Mesenchymal stem cell of adipose (primary cell): ENCODE data around the gene H2AC1.

DNA sequence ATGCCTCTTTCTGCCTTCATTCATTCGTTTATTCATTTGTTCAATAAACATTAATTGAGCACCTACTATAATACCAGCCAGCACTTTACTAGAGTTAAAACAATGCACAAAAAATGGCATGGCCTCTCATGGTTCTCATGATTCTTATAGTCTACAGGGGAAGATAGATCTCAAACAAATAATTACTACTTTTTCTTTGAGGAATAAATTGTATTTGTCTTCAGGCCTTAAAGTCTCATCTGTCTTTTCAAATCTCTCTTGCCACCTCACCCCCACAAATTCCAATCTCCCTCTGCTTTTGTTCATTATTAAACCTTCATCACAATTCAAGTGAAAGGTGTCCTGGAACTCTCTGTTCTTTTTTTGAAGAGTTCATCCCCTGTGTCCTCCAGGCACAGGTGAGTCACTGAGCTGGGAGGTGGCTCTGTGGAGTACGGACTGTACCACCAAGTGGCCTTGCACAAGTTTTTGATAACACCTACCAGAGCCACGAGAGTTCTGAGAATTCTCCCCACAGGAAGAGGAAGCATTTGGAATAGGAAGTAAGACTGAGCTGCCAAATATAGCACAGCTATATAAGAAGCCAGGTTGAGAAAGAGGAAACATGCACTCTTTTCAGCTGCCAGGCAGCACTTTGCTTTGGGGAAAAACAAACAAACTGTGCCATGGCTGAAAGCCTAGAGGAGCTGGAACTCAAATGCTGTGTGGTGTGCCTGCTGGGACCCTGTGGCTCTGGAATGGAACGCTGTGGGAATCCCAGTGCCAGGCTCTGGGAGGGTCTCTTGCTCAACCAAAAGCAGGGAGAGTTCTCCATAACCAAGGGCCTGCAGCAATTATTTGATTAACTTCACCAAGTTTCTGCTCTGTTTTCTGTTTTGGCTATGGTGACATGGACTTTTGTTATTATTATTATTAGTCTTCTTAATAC is 70.7 kb upstream of the RIPOR2 start:
- CAGE, long polyA plus RNA: no peak

DNA sequence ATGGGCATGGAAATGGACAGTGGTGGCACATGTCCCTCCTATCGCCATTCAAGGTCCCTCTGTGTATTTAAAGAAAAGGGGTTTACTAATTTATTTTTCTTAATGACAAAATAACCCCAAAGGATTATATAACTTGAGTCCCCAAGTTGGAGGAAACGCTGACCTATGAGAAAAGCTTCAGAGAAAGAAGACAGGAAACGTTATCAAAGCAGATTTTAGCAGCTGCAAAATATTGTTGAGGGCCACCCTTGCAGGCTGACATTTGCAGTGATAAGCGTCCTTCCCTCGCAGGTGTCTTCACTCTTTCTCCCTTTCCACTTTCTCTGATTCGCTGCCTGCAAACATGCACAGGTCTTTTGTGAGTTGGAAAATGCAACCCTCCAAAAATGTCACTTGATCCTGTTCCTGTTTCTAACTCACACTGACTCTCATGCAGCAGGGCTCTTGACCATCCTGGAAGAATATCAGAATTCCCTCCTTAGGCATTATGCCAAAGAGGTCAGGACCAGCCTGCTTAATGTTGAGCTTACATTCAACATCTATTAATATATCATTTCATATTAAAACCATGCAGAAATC is 103.3 kb upstream of the RIPOR2 start:
- CAGE, long polyA plus RNA: no peak

GRCh38 chr6:25085701-25086230 is 150.0 kb upstream of the RIPOR2 start:
- CAGE, long polyA plus RNA: no peak

GRCh38 chr6:25218126-25218854 is 60.9 kb upstream of the CARMIL1 start:
- CAGE, long polyA plus RNA: no peak

GRCh38 chr6:25725855-25726718 is at the start of gene H2AC1:
TSS of gene H2AC1 (minus strand) at chr6:25726562.
- CAGE, long polyA plus RNA: no peak

- CAGE, long polyA plus RNA: no peak
These were observed 1.3 kb upstream of the SLC17A1 start for GRCh38 chr6:25833138-25833566.

DNA sequence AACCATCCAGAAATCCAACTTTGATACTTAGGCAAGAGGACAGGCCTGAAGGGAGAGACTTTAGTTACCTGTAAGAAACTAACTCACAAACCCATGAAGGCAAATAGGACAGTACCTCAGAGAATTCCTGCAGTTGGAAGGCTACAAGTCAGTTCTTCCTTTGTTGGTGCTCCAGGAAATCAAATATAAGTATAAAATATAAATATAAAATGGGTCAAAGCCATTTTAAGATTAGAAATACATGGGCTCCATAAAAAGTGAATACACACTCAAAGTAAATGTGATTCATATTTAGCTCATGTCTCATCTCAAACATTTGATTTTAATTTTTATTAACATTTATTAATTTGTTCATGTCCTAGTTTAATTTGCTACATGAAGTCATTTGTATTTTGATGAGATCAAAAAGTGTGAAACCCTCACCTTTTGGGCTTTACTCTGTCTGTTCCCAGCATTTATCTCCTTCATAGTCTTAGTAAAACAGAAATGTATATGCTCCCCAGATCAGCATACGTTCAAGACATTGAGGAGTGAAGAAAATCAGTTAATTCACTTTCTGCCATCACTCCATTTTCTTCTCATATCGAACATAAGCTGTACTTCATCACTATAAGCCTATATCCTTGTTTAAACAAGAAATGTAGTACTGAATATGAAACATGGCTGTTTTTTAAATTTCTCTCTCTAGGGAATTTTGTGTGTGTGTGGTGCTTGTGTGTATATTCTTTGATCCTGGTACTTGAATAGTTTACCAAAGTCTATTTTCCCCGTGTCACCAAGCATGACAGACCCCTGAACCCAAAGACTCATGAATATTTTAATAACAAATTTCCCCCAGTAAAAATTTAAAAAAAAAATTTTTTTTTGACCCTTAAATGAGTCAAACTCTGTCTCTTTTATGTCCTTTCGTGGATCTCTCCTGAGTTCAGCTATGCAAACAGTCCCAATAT is 2.9 kb downstream of the H3C4 start:
- CAGE, long polyA plus RNA: no peak

DNA sequence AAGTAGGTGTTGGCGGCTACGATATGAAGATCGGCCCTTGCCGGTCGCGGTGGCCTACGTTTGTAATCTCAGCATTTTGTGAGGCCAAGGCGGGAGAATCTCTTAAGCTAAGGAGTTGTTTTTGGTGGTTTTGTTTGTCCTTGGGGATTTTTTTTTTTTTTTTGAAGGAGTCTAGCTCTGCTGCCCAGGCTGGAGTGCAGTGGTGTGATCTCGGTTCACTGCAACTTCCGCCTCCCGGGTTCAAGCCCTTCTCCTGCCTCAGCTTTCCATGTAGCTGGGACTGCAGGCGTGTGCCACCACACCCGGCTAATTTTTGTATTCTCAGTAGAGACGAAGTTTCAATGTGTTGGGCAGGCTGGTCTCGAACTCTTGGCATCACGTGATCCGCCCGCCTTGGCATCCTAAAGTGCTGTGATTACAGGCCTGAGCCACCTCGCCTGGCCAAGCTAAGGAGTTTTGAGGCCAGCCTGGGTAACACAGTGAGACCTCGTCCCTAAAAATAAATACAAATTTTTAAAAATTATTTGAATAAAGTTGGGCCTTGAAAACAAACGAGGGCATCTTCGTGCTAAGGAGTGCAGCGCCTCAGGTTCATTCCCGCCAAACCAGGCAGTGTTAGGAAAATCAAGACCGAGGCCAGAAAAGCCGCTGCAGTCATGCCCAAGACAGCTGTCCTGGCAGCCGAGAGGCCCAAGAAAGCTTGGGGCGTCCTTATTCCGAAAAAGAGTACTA is 1.2 kb downstream of the H3C4 start:
- CAGE, long polyA plus RNA: no peak

GRCh38 chr6:26198100-26198700 is 893 bp downstream of the H2AC7 start:
- CAGE, long polyA plus RNA: no peak

GRCh38 chr6:26206926-26207671 is 2.7 kb downstream of the H4C5 start:
- CAGE, long polyA plus RNA: no peak

- CAGE, long polyA plus RNA: no peak
These were observed 951 bp downstream of the H1-3 start for GRCh38 chr6:26233593-26234478.

- CAGE, long polyA plus RNA: no peak
These were observed 3.0 kb downstream of the H4C7 start for GRCh38 chr6:26243728-26244276.

- CAGE, long polyA plus RNA: no peak
These were observed 11.5 kb upstream of the H4C8 start for GRCh38 chr6:26296691-26297402.

DNA sequence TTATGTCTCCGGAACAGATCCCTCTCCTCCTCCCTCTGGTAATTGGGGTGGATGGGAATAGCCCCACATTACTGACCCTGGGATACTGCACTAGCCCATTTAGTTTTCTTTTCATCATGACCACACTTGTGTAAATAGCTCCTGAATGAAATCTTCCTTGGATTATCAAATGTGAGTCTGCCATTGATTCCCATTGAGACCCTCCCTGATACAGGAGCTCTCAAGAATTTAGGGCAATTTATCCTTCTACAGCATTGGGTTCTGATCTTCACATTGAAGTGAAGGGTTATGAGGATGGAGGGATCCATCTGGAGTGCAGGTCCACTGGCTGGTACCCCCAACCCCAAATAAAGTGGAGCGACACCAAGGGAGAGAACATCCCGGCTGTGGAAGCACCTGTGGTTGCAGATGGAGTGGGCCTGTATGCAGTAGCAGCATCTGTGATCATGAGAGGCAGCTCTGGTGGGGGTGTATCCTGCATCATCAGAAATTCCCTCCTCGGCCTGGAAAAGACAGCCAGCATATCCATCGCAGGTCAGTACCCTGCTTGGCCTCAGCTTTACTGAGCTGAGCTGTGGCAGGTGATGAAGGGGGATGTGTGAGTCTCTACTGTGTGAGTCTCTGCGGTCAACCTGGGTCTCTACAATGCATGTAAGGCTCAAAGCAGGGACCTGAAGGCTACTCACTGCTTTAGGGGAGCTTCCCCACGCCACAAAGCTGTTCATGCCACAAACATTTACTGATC is 5.3 kb downstream of the BTN3A3 start:
- CAGE, long polyA plus RNA: no peak

- CAGE, long polyA plus RNA: no peak
These were observed 6.2 kb upstream of the BTN2A1 start for GRCh38 chr6:26451458-26452029.

DNA sequence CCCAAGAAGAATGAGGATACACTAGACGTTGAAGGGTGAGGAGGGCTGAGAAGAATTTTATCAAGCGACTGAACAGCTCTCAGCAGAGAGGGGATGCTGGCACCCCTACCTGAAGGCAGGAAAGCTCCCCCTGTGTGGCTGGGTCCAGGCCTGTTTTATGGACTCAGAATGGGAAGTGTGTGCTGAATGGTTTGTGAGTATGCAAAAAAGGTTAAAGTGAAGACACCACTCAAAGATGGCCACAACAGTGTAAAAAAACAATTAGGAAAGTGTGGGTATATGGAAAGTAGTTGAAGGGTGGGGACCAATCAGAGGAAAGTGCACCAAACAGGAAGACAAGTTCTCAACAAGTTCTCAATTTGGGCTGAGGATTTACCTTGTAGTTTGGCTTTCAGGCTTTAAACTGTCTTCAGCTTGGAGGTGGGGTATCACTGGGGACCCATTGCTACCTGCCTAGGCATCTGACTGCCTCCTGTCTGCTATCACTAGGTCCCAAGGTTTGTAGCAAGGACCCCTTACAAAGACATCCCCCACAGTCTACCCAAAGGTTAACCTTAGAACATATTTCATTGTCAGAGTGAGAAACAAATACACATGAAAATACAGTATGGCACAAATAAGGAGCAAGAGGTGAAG is 15.1 kb downstream of the BTN2A1 start:
- CAGE, long polyA plus RNA: no peak

- CAGE, long polyA plus RNA: no peak
These were observed 5.2 kb upstream of the HMGN4 start for GRCh38 chr6:26532671-26533602.

DNA sequence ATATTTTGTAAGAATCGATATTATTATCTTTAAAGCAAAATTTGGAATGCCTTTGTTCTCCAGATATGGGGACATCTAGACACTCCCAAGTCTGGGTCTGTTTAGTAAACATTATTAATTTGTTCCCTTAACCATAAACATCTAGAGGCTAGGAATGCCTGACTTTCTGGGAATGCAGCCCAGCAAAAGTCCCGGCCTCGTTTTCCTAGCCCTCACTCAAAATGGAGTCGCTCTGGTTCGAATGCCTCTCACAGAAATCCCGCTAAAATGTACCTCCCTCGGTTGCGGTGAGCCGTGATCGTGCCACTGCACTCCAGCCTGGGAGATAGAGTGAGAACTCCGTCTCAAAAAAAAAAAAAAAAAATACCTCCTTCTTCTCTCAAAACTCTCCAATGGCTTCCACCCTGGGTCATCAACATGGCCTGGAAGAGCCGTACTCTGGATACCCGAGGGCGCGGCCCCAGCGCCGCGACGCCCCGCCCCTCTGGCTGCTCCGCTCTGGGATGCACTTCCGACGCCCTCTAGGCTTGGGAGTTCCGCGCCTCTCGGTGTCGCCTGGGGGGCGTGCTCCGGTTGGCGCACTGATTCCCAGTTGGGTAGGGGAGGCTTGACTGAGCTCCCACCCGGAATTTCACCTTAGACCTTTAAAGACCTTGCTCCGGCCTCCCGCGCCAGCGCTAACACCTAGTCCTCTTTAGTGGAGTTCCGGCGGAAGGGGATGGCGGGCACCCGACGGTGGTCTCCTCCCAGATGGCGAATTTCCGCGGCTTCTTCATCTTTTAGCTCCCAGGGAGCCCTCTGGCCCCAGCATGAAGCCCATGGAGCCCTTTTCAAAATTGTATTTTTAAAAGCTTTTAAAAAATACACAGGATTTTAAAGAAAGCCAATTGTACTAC is 12.2 kb downstream of the HMGN4 start:
- CAGE, long polyA plus RNA: no peak

DNA sequence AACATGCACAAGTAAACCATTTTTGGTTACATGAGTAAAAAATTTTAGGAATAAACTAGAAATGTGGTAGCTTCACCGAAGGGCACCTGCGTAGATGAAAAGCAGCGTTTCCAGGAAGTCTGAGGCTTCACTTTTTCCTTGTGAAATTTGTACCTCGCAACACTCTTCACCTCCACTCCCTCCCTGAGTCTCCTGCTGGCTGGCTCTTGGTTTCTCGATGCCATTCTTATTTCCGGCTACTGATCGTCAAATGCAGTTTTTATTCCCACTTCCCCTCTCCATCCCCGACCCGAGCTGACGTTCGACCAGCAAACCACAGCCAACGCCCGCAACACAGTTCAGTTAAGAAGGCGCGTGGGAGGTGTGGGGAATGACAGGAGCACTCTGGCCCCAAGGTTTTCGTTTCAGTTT is 19.5 kb upstream of the ABT1 start:
- CAGE, long polyA plus RNA: no peak

GRCh38 chr6:26613594-26614605 is 17.1 kb downstream of the ABT1 start:
- CAGE, long polyA plus RNA: no peak